Daoy (cell line): ENCODE measurements around a stretch of chr3.

GRCh38 chr3:42847601-42848321, 27.9 kb downstream of the CYP8B1 start:
- RAMPAGE, long total RNA, result no peak

DNA sequence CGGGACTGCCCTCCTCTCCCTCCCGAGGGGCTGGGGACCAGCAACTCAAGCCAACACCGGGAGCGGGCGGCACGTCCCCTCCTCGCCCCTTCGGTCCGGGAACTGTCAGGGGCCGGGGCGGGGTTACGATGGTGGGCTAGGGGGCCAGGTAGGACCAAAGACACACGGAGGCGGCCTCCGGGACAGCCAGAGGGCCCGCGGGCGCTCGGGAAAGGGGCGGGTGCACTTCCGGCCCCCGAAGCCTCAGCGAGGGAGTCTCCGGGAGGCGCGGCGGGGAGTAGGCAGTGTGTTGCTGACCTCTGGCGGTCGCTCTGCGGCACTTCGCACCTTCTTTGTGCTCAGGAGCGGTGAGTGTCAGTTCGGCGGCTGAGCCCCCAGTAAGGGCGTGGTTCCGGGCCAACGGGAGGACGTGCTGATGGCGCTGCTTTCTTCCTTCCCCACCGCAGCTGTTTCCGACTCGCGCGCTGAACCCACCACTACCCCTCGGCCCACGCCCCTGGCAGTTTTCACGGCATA, 5.2 kb upstream of the CYP8B1 start:
- RAMPAGE, long total RNA, result no peak

- RAMPAGE, long total RNA, result no peak
Measured at GRCh38 chr3:43178749-43179500, 73.0 kb upstream of the POMGNT2 start.

- RAMPAGE, long total RNA, result no peak
Measured at GRCh38 chr3:43192381-43192980, 86.6 kb upstream of the POMGNT2 start.

DNA sequence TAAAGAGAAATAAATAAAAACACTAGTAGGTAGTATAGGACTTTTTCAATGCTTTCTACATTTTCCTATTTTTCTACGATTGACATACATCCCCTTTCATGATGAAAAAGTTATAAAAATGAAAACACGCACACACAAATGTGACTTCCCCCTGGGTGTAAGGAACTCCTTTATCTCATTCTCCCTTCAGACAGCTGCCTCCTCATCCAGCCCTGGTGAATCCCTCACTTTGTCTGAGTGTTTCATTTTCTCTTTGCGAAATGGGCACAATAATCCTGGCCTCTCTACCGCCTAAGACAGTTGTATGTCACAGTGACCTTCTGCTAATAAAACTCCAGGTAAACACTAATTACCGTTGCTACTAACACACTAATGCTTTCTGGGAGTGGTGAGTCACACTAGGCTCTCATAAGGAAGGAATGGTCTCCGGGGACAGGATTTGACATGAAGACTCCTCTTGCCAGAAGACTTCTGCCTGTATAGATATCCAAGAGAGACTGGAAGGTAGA, 71.8 kb upstream of the SNRK start:
- RAMPAGE, long total RNA, result no peak

DNA sequence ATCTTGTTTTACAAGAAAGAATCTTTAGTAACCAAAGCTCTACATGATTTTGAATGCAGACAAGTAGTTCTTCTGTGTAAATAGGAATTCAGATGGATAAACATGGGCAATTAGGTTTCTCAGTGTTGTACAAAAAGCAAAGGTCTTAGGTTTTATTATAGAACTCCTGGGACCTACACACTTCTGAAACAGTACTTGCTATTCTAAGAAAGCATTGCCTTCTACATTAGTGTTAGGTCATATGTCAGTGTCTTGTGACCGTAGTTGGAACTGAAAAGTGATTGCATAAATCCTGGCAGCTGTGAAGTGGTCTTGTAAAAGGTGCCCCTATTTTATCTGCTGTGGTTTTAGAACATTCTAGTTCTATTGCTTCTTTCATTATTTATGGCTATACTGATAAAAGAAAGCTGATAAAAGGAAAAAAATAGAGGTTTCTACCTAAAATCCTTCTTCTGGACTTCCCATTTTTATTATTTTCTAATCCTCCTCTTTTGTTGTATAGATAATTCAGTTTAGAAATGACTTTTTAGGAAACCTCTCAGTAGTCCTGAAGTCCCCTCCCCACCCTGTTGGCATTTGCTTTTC, 40.9 kb downstream of the SNRK start:
- RAMPAGE, long total RNA, result no peak

DNA sequence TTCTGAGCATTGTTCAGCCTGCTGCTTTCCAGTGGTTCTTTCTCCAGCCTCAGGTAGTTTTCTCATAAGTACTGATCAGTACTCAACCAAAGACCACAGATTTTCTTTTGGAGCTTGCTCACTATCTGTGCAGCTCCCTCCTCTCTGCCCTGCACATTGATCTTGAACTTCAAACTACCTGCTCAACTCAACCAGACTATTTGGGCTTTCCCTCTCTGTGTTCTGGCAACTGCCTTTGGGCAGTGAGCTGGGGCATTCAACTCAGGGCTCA, 67.4 kb downstream of the SNRK start:
- RAMPAGE, long total RNA, result no peak

DNA sequence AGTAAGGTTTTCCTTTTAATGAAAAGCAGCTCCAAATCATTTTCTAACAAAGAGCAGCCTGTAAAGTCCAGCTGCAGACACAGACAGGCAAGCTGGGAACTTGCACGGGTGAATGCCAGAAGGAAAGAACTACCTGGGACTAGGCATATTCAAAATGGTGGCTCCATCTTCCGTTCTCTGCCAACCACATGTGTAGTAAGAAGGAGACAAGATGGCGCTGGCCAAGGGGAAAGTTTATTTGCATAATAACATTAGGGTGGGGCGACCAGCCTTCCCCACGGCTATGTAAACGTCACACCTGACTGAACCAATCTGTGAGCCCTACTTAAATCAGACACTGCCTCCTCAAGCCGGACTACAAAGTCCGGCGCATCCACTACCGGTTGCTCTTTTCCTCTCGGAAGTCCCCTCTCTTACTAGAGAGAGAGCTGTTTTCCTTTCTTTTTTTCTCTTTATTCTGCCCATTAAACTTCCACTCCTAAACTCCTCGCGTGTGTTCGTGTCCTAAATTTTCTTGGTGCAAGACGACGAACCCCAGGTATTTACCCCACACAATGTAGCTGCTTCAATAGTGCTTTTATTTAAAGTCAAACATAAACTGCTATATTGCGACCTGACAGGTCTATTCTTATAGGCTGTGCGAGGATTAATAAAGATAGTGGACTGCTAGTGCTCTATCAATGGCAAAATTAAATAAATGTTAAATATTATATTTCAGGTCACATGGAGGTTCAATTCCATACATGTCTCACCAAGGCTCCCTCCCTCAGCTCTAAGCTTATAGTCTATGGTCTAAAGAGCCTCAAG, 131.0 kb downstream of the SNRK start:
- RAMPAGE, long total RNA, result no peak

GRCh38 chr3:43893736-43894686, 203.3 kb downstream of the ABHD5 start:
- RAMPAGE, long total RNA, result no peak

DNA sequence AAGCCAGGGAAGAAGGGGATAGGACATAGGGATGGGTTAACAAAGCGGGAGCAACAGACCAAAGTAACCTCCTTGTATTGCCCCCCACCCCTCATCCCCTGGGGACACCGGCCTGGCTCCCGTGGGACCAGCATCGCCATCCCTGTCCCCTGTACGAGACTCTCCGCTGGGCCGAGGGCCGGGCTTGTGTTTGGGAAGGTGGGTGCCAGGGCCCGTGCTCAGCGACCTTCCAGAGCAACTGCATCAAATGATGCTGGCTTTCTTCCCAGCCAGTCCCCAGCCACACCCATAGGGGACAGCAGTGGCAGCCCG, 203.9 kb downstream of the ABHD5 start:
- RAMPAGE, long total RNA, result no peak

- RAMPAGE, long total RNA, result no peak
Measured at GRCh38 chr3:43994773-43995516, 246.7 kb upstream of the TOPAZ1 start.

DNA sequence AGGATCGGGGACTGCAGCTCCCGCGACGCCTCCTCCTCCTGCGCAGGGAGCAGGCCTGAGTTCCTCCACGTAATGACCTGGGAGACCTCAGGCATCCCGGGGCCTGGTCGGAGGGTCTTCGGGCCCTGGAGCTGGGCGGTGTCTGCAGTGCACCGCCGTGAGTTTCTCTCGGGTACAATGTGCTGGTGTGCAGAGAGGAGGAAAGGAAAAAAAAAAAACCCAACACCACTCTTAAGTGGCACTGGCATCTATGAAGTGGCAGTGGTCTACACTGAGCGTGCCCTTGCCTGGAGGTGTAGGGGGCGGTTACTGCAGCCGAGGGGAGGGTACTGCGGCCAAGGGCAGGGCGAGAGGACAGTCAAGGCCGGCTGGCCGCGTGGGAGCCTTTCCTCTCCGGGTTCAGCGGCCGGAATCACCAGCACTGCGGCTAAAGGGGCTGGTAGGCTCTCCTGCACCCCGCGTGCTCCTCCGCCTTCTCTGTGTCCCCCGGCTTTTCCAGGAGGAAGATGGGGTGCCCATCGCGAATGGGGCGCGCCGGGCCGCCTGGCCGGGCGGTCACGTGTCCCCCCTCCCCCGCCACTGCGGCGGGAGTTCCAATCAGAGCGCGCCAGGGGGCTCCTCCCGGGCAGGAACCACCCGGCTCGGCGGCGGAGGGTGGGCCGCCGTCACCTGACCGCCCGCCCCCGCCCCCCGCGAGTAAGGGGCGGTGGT, 243.0 kb upstream of the TOPAZ1 start:
- RAMPAGE, long total RNA, result no peak

GRCh38 chr3:44235621-44236362, 5.9 kb upstream of the TOPAZ1 start:
- RAMPAGE, long total RNA, result no peak

- RAMPAGE, long total RNA, result no peak
Measured at GRCh38 chr3:44444114-44444894, 33.2 kb downstream of the ZNF445 start.

GRCh38 chr3:44446759-44447036, 30.8 kb downstream of the ZNF445 start:
- RAMPAGE, long total RNA, result no peak

DNA sequence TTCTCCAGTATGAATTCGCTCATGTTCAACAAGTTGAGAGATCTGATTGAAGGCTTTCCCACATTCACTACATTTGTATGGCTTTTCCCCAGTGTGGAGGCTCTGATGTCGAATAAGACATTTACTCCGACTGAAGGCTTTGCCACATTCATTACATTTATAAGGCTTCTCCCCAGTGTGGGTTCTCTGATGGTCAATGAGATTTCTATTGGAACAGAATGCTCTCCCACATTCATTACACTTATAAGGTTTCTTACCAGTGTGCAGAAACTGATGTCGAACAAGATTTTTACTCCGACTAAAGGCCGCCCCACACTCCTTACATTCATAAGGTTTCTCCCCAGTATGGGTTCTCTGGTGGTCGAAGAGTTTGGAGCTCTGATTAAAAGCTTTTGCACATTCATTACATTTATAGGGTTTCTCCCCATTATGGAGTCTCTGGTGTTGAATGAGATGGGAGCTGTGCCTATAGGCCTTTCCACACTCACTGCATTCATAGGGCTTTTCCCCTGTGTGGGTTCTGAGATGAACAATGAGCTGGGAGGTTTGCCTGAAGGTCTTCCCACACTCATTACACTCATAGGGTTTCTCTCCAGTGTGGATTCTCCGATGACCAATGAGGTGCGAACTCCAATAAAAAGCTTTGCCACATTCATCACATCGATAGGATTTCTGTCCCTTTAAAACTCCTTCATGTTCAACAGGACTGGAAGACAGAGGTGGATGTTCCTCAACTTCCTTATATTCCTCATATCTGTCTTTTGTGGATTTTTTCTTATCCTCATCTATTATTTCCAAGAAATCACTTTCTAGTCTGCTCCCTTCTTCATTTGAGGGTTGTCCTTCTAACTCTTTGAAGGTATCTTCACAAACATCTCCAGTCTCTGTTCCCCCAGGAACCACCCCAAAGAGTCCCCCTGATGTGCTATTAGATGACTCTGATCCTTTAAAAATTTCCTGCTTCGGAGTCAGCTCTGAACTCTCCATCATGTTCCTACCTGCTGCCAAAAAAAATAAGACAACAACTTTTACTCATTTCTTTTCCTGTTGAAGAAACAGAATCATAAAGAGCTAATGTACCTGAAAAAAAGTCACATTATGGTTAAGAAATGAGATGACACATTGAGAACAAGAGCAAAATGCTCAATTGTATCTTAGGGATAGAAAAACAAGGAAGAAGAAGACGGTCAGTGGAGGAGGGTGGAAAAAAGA, 22.6 kb upstream of the ZNF445 start:
- RAMPAGE, long total RNA, result no peak

DNA sequence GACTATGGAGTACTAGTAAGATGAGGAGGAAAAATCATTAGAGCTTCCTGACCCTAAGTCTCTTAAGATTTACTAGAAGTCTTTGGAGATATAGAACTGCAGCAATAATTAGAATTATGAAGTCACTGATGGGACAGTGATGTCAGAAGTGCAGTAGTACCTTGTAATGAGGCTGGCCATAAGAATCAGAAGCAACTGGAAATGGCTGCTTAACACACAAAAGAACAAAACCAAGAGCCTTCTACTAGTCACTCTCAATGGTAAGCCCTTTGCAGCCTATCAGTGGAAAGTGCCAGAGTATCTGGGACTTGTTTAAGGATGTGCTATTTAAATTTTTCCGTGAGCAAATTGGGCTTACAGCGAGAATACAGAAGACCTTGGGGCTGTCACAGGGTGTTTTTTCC, 37.4 kb downstream of the KIF15 start:
- RAMPAGE, long total RNA, result no peak

- RAMPAGE, long total RNA, result no peak
Measured at GRCh38 chr3:44926051-44926717, 49.8 kb downstream of the ZDHHC3 start.

- RAMPAGE, long total RNA, result no peak
Measured at GRCh38 chr3:45045341-45045791, 19.3 kb downstream of the CLEC3B start.

GRCh38 chr3:45125353-45125816, 20.8 kb downstream of the CDCP1 start:
- RAMPAGE, long total RNA, result no peak